ENCODE measurements around the genes KCNK10 and FOXN3.

DNA sequence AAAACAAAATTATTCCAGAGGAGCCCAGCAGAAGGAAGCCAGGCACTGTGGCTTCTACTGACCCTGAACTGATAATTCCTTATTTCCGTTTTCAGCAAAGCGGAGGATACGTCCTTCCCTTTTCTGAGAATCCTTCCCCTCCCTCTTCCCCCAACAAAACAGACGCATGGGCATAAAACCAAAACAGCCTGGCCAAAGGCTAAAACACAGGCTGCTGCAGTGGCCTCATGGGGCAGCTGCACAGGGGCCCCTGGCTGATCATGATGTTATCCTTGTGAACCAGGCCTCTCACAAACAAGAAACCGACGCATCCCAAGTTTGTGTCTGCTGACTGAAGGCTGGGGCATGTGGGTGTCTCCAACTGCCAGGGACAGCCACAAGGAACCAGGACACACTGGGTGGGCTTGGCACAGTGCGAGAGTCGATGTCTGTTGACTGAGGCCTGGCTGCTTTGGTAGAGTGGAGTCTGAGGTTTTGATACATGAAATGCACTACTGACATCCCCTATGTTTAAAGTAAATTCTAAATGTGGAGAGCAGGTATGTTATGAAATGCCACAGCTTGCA lies 23.4 kb upstream of the STON2 start:
- PRO-cap = no peak

DNA sequence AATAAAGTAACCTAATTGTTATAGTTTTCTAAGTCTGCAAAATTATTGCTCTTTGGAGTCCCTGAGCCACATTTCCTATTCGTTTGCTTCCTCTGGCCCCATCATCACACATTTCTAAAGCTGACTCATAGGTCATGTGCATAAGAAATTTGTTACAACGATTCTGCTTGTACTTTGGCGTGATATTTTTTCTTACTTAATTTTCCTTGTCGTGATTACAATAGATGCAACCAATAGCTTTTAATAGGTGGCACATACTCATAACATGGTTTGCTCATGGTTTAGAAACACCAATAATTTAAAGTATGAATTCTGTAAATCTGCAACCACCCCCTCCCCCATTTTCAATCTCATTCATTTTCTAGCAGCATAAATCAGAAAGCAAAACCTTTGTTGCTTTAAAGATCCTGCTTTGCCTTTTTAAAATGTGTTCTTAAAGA lies 1.8 kb upstream of the FLRT2 start:
- PRO-cap = no peak

DNA sequence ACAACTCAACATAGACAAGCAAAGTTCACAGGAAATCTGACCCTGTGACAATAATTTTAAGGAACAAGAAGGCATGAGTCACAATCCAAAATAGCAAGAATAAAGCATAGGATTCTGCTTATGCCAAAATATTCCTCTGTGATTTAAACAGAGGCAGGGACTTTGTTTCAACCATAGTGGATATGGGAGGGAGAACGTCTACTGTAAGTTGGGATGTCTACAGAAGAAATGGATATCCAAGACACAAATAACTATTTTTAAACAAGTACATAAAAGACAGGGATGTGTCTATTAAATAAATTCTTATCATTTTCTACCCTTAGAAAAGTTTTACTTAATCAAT lies 44.5 kb downstream of the GPR65 start:
- PRO-cap = no peak

- PRO-cap = no peak
Observed at GRCh38 chr14:88322973-88323160, 202 bp downstream of the KCNK10 start.

- PRO-cap = no peak
Observed at GRCh38 chr14:88323161-88323329, at the start of gene KCNK10. KCNK10 (minus strand) TSS chr14:88323269.

DNA sequence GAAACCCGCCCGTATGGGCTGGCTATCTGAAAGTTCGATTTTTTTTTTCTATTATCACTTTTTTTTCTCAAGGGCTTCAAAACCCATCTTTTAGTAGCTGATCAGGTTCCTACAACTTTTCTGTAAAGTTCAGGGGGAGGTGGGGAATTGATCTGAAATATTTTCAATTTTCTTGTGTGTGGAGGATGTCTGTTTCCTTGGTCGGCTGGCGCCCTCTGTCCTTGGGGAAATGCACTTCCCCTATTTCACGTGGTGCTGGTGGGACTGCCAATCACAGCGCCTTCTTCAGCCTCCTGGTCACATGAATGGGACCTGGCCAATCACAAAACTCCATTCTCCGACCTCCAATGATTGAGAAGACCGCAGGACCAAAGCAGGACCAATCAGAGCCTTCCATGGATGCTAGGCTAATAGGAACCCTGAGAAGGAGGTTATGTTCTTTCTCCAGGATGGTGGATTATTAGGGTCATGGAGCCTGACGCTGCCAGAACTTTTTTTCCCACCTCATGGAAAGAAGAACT lies 188.6 kb downstream of the TTC8 start:
- PRO-cap = no peak

DNA sequence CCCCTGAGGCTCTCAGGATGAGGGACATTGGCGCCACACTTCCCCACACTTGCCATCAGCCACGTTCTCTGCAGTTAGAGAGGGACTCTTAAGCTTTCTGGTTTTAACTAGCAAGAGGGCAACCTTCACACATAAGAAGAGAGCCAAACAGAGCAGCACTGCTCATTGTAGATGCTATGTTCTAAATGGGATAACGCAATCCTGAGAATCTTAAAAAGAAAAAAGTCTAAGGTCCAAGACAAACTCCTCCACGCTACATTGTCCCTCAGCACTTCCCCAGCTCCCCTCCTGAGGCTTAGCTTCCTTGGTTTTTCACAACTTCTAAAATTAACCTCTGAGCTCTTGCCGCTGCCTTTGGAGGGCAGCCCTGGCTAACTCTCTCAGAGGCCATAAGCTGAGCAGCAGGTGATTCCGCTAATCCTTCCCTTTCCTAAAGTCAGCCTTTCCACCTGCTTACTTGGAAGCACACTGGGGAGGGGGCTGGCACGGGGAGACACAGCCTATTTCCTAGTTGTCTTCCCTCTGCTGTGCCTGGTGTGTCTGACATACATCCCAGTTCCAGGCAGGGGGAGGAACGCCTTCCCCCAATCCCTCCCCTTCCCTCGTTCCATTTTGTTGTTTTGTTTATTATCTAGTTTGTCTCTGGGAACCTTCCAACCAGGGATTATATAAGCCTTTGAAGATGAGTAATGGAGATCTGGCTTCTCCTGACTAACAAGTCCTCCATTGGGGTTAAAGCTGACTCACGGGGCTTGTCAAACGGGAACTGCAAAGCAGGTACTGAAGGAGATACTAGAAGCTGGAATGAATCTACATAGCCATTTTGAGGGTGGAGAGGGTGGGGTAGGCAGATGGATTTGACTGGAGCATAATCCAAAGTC lies 231.1 kb downstream of the FOXN3 start:
- PRO-cap = no peak

DNA sequence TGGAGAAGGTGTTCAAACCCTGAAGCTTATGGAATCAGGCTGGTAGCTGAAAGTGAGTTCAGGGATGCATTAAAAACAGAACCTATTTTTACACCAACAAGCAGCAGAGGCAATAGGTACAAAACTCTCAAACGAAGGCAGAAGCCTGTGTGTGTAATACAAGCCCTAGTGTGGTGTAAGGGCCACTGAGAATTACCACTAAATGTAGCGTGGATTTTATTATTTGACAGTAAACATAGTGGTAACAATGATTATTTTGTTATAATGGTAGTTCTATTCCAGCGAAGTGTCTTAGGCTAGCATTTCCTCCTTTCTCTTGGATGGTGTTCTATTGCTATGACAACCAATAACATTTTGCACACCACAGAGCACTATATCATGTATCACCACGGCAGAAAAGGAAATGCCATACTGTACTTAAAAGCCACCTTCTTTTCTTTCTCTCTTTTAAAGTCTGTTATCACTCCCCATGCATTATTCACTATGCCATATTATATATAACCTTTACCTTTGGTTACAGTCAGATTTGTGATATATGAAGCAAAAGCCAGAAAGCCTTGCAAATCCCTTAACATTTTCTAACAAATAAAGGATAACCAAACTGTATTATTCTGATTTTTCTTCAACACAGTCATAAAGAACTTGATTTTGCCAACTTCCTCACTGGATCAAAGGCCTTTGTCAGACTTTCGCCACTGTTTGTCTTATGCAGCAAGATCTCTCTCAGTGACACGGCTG lies 195.9 kb downstream of the FOXN3 start:
- PRO-cap = no peak

GRCh38 chr14:89247863-89248511 lies 169.0 kb downstream of the FOXN3 start:
- PRO-cap = no peak

DNA sequence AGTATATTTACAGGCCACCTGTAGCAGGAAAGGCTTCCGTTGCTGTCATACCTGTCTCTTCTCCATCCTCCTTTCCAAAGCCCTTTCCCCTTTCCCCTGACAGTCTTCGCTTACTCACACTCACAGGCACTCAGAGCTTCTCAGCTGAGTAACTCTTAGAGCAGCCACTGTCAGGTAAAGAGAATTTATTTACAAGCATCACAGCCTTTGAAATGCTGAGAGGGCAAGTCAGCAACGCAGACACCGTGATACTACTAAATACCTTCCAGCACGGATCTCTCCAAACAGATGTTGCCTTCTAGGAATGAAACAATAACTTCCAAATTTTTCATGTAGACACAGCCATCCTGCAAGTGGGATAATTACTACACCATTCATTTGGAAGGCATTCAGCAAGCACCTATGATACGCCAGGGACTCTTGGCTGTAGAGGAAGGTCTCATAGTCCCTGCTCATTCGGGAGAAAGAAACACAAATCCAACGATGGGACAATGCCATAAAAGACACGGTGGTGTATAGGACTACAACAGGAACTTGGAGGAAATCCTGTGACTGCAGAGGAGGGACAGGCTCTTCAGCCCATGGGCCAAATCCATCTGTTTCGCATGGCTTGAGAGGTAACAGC lies 167.7 kb downstream of the FOXN3 start:
- PRO-cap = no peak

DNA sequence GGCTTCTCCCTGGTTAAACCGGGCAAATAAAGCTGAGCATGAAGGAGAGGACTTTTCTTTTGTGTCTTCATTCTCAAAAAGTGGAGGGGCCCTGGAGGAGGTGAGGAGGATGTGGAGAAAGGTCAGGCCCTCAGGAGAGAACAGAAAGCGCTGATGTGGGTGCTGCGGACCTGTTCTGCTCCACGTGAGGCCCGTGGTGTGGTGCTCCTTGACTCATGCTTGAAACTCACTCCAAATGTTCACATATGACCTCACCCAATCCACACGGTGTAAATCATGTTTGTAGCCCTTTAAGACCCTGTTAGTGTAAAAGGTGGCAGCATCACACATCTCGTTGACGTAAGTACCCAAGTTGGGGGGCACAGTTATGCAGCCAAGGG lies 126.2 kb downstream of the FOXN3 start:
- PRO-cap = no peak

- PRO-cap = no peak
Observed at GRCh38 chr14:89351361-89352029, 65.5 kb downstream of the FOXN3 start.

- PRO-cap = no peak
Observed at GRCh38 chr14:89367086-89368147, 49.6 kb downstream of the FOXN3 start.

DNA sequence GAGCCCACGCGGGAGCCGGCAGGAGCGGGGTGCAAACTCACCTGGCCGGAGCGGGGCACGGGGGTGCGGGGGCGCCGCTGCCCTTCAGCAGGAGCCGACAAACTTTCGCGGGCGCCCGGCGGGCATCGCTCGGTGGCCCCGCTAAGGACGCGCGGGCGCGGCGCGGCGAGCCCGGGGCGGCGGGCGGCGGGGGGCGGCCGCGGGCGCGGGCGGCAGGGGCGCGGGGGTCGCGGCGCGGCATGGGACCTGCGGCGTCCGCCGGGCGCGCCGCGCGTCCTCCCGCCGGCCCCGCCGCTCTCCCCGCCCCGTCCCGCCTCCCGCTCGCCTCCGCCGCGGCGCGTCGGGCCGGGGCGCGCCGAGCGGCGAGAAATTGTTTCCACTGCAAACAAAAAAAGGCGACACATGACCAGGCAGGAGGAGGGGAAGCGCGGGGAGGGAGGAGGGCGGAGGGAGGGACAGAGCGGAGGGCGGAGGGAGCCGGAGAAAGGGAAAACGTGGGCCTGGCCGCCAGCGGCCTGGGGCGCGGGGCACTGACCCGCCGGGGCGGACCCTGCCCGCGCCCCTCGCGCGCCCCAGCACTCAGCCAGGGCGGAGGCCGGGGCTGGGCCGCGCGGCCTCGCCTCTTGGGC lies at the start of gene FOXN3:
Gene FOXN3, minus strand, starts transcription at position 404 of the 629 bp plus-strand sequence.
- PRO-cap = bidirectional peak, plus-strand start at position 458 of the sequence, minus-strand start at position 299 of the sequence

DNA sequence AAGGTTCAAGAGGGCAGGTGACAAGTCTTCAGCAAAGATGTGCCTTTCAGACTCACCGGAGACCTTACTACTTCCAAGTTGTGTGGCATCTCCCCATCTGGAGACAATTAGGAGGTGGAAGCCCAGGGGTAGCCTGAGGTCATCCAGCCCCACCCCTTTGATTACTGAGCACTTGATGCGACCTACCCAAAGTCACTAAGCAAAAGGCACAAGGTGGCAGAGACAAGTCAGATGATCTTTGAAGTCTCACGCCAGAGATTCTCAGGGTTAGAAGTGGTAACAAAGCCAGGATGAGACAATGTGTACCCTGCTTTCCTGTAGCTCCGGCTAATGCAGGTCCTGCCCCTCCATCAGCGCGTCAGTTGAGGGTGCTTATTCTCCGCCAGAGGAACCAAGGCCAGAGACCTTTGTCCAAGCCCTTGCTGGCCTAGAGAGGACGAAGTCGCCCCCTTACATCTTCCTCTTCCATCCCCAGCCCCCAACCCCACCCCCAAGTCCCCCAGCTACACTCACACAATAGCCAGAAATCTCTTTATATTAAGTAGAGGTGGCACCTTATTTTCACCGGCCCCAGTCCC lies 1.5 kb upstream of the FOXN3 start:
- PRO-cap = no peak

- PRO-cap = no peak
Observed at GRCh38 chr14:89616862-89617141, 199.8 kb upstream of the FOXN3 start.

- PRO-cap = unidirectional peak, plus-strand start at chr14:89617931
Observed at GRCh38 chr14:89617876-89618763, 201.1 kb upstream of the FOXN3 start.

DNA sequence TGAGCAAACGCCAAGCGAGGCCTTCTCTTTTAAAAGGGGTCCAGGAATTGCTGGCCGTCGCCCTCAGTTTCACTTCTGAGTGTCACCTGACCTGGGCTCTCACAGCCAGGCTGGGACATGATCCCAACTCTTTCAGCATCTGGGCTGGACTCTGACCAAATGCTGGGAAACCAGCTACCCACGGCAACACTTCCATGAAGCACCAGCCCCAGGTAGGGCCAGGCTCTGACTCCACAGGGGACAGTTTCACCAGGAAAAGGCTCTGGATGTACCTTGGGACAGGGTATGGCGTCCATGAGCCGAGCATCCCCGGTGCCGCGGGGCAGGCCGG lies 22.3 kb downstream of the PSMC1 start:
- PRO-cap = no peak

- PRO-cap = no peak
Observed at GRCh38 chr14:90517483-90517693, 120.6 kb downstream of the CALM1 start.

GRCh38 chr14:90574294-90575092 lies 177.7 kb downstream of the CALM1 start:
- PRO-cap = no peak

Measured in trachea (tissue), 1 donor.